LNCaP clone FGC (cell line): ENCODE measurements around a stretch of chr10.

- RRBS, 2 experiments = no CpG with 5 or more reads among the region's 5 CpGs
Measured at GRCh38 chr10:32266283-32266571, 80.7 kb downstream of the EPC1 start.

DNA sequence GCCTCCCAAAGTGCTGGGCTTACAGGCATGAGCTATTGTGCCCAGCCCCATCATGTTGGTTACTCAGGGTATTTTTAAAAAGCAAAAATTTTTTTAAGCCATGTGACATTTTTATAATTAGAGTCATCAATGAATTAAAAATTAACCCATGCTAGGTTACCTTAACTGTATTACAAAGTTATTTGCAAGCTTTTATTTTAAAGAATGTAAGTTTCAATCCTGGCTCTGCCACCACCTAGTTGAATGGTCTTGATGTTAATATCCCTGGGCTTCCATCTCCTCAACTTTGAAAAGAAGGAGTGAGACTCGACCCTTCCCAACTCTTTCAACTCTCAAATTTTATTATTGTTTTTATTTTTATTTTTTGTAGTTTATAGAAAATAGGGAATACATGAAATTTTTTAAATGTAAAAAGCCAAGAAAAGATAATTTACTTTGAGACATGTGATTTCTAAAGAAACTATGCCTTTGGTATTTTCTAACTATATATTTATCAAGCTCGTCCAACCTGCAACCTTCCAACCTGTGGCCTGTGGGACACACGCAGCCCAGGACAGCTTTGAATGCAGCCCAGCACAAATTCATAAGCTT, 17.4 kb upstream of the EPC1 start:
- RRBS, 2 experiments = no CpG with 5 or more reads among the region's 3 CpGs

- RRBS, 2 experiments = no CpG with 5 or more reads among the region's 7 CpGs
Measured at GRCh38 chr10:32377442-32378109, 30.6 kb upstream of the EPC1 start.

DNA sequence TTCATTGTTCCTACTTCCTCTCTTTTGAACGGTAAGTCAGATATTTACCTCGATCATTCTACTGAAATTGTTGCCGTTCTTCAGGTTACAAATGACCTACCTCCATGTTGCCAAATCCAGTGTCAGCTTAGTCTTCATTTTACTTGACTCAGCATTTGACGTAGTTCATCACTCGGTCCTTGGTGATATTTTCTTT, 1.1 kb downstream of the CCDC7 start:
- RRBS, 2 experiments = no CpG with 5 or more reads among the region's 5 CpGs

DNA sequence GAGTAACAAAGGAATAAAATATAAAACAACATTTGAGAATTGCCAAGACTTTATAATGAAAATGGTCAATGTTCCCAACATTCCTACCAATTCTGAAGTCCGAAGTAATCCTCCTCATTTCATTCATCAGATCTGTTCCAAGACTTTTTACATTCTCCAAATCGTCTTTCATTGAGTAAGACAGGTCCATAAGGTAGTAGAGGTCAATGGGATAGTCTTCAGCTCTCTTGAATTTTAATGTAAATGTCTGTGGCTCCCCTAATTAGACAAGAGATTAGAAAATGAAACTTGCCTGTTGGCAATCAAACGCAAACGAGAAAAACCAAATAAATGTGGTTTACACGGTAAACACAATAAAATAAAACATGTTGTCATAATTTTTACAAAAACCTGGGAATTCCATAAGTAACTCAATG, 30.0 kb downstream of the ITGB1 start:
- RRBS, 2 experiments = no CpG with 5 or more reads among the region's 5 CpGs

GRCh38 chr10:32942334-32943110, 15.5 kb downstream of the ITGB1 start:
- RRBS, 2 experiments = no CpG with 5 or more reads among the region's 2 CpGs

- RRBS, 2 experiments = no CpG with 5 or more reads among the region's 22 CpGs
Measured at GRCh38 chr10:33196664-33197726, 137.5 kb downstream of the NRP1 start.

- RRBS, 2 experiments = no CpG with 5 or more reads among the region's 3 CpGs
Measured at GRCh38 chr10:34196149-34196486, 619.0 kb downstream of the PARD3 start.

DNA sequence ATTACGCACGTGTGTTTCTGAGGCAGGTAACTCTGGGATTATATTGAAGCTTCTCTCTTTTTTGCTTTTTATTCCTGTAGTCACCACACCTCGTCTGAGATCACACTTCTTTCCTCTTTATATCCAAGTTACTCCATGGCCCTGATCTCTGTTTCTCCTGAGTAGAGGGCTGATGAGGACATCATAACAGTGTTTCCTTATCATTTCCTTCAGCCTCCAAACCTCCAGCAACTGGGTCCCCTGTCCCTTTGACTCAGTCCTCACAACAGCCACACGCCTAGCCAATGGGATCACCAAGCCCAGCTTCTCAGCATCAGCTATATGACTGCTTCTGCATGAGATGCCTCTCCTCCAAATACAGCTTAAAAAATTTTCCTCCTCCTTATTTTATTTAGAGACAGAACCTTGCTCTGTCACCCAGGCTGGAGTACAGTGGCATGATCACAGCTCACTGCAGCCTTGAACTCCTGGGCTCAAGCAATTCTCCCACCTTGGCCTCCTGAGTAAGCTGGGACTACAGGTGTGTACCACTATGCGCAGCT, 586.2 kb downstream of the PARD3 start:
- RRBS, 2 experiments = no CpG with 5 or more reads among the region's 5 CpGs

DNA sequence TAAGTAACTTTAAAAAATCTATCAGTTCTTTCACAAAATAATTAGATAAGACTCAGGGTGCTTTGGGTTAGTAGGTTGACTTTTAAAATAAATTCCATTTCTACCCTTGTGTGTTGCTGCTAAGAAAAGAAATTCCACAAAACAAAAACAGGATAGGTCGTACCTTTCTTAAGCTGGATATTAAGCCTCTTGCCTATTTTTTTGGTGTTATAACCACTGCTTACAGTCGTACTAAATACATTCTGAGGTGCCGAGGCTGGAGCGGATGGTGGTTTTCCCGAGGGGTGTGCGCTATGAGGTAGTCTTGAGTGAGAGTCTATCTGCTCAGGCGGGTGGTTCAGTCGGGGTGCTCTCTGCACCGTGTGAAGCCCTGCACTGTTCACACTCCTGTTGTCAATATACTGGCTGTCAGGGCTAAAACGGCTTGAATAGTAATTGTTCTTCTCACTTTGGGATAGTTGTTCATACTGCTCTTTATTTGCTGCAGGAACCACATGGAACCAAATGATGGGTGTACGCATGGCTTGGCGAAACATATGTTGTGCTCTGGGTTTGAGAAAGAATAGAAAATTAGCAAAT, 432.6 kb downstream of the PARD3 start:
- RRBS, 2 experiments = no CpG with 5 or more reads among the region's 12 CpGs

GRCh38 chr10:34699012-34699648, 116.0 kb downstream of the PARD3 start:
- RRBS, 2 experiments = no CpG with 5 or more reads among the region's 4 CpGs

GRCh38 chr10:35141270-35142132, 14.9 kb downstream of the CREM start:
- RRBS, 2 experiments = no CpG with 5 or more reads among the region's 10 CpGs

GRCh38 chr10:35195479-35196640, 69.2 kb downstream of the CREM start:
- RRBS, 2 experiments = no CpG with 5 or more reads among the region's 18 CpGs

DNA sequence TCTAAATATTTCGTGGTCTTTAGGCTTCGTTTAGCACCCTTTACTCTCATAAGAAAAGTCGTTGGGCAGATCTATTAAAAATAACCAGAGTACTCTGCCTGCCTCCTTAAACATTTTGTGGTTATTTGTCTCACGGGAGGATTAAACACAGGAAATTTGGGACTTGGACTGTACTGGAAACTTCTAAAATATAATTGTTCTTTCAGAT, 109.5 kb downstream of the CCNY start:
- RRBS, 2 experiments = no CpG with 5 or more reads among the region's 4 CpGs

GRCh38 chr10:35449237-35450096, 113.2 kb downstream of the CCNY start:
- RRBS, 2 experiments = no CpG with 5 or more reads among the region's 14 CpGs

GRCh38 chr10:35453815-35454413, 117.6 kb downstream of the CCNY start:
- RRBS, 2 experiments = no CpG with 5 or more reads among the region's 12 CpGs

GRCh38 chr10:35513164-35513796, 91.9 kb upstream of the GJD4 start:
- RRBS, 2 experiments = no CpG with 5 or more reads among the region's 7 CpGs

- RRBS, 2 experiments = 85 to 100% methylated on average over 1 to 2 of the region's 12 CpGs
Measured at GRCh38 chr10:35637297-35637804, 4.7 kb downstream of the FZD8 start.

- RRBS, 2 experiments = no CpG with 5 or more reads among the region's 59 CpGs
Measured at GRCh38 chr10:35639421-35639942, 2.6 kb downstream of the FZD8 start.

- RRBS, 2 experiments = no CpG with 5 or more reads among the region's 2 CpGs
Measured at GRCh38 chr10:36055752-36056026, 413.6 kb upstream of the FZD8 start.